ENCODE results near the gene TXK.

GRCh38 chr4:42151582-42151999 is 864 bp downstream of the BEND4 start:
- PRO-cap, result unidirectional peak, plus-strand start at chr4:42151824
- RAMPAGE, long total RNA, 2 experiments, result no peak in any of the 2 experiments

GRCh38 chr4:42632687-42632990 is 24.3 kb downstream of the ATP8A1 start:
- PRO-cap, result no peak
- RAMPAGE, long total RNA, 2 experiments, result no peak in any of the 2 experiments

DNA sequence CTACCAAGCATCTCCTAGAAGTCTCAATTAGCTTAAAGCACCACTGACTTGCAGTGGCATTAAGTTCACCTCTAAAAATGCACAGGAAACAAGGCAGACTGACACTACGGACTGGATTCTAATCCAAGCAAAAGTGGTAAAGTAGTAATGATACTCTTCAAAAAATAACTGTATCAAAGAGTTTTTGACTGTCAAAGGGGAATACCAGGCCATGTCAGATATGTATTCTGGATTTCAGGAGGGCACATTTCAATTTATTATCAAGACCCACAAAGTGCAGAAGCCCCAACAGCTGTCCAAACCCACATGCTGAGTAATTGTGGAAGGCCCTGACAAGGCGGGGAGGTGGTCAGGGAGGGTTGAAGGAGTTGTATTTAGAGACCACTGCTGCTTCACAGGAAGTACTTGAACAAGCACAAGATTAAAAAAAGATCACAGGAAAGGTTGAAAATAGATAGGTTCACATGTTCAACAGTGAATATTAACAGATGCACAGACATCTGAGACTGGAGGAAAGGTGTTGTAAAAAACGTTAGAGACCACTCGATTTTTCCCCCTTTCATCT is 18.0 kb downstream of the ATP8A1 start:
- PRO-cap, result no peak
- RAMPAGE, long total RNA, 2 experiments, result no peak in any of the 2 experiments

DNA sequence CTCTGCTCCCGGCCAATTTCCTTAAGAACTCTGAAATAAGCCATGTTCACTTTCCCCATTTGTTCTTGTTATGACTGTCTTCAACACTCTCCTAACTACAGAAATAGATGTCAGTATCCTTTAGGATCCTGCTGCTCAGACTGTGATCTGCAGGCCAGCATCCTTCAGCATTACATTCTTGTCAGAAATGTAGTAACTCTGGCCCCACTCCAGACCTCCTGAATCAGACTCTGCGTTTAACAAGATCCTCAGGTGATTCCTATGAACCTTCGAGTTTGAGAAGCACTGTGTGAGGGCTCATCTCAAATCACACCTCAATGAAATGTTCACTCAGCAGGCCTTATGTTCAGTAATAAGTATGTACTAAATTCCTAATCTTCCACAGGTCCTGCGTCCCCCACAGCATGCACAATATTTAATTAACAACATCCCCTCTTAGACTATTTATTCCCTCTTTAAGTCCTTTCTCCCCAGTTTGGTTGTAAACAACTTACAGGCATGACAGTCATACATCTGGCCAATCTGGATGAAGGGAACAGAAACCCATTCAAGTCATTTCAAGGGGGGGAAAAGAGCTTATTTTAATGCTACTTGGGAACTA is 3.0 kb downstream of the ATP8A1 start:
- PRO-cap, result no peak
- RAMPAGE, long total RNA, 2 experiments, result no peak in any of the 2 experiments

DNA sequence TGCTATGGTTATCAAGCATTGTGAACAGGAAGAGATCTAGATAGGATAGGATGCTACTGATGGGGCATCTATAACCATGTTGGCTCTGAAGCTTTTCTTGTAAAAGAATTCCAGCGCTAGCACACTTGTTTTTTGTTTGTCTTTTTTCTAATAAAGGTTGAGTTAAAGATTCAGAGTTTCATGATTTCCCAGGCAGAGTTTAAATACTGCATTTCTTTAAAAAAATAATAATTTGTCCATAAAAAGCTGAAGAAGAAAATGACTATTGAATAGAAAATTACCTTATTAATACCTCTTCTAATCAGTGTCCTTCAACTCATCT is 448.4 kb upstream of the GNPDA2 start:
- PRO-cap, result no peak
- RAMPAGE, long total RNA, 2 experiments, result no peak in any of the 2 experiments

GRCh38 chr4:46373204-46373616 is 16.7 kb downstream of the GABRA2 start:
- PRO-cap, result no peak
- RAMPAGE, long total RNA, 2 experiments, result no peak in any of the 2 experiments

GRCh38 chr4:47187237-47188063 is 156.1 kb downstream of the GABRB1 start:
- PRO-cap, result no peak
- RAMPAGE, long total RNA, 2 experiments, result no peak in any of the 2 experiments

DNA sequence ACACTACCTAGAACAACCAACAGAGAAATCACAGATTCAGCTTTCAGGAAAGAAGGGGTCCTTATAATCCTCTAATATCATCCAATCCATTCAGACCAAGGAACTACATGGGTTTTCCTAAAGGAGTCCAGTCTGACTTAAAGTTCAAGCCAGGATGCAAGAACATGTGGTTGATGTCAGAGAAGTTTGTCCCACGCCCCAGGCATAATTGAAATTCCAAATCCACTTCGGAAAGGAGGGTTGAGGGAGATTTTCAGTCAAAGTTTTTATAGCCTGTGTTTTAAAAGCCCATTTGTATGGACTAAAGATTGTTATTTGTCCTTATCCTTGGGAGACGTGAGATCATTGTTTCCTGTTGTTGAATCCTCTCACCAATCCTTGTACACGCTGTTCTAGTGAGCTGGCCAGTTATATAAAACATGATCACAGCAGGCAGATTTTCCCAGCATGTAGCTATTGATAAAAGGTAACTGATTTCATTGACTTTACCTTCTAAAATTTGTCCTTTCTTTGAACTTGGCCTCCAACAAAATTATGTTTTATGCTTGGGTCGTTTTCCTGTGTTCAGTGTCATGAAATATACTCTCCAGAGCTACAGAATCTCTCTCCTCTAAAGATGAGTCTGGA is 92.7 kb downstream of the ATP10D start:
- PRO-cap, result no peak
- RAMPAGE, long total RNA, 2 experiments, result no peak in any of the 2 experiments

GRCh38 chr4:47704791-47705235 is 133.1 kb downstream of the CORIN start:
- PRO-cap, result no peak
- RAMPAGE, long total RNA, 2 experiments, result no peak in any of the 2 experiments

GRCh38 chr4:47824631-47825401 is 13.1 kb downstream of the CORIN start:
- PRO-cap, result no peak
- RAMPAGE, long total RNA, 2 experiments, result no peak in any of the 2 experiments

DNA sequence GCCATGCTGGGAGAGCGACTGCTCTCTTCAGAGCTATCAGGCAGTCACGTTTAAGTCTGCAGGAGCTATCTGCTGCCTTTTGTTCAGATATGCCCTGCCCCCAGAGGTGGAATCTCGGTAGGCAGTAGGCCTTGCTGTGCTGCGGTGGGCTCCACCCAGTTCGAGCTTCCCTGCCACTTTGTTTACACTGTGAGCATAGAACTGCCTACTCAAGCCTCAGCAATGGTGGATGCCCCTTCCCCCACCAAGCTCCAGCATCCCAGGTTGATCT is 8.1 kb upstream of the NFXL1 start:
- PRO-cap, result no peak
- RAMPAGE, long total RNA, 2 experiments, result no peak in any of the 2 experiments

DNA sequence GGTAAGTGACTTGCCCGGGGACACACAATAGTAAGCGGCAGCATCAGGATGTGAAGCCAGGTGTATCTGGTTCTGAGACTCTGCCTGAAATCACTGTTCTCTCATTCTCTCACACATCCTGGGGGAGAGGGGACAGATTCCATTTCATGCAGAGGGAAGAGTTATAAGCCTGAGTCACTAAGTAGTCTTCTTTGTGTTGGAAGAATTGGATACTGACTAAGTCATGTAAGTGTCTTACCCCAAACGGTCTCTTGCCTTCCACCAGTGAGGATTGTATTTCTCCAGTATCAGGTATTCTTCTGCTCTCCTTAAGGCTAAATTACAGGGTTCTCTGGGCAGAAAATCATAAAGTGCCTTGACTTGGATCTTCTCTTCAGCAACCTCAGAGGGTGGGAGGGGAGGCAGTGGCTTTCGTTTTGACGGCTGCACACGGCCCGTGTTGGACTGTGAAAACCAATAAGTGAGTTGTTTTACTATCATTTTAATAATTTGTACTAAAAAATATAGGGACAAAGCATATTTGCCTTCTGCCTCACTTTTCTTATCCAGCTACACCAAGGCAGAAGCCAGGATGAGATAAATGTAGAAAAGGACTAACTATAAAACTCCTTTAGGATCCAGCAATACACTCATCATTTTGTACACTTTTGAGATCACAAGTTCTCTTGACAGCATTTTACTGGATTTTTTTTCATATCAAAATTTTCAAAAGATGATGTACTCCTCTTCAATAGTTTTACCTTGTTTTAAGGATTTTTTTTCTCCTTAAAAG is 21.8 kb downstream of the TXK start:
- PRO-cap, result no peak
- RAMPAGE, long total RNA, 2 experiments, result no peak in any of the 2 experiments

GRCh38 chr4:48127369-48128542 is 6.3 kb downstream of the TXK start:
- PRO-cap, result no peak
- RAMPAGE, long total RNA, 2 experiments, result no peak in any of the 2 experiments

GRCh38 chr4:48133532-48134703 is at the start of gene TXK:
TSS of gene TXK (minus strand) at chr4:48134250.
- PRO-cap, result no peak
- RAMPAGE, long total RNA, 2 experiments, result start-site peak on the minus strand in 1 of 2 experiments, at chr4:48134206-48134267 at its widest, 7 reads per replicate

DNA sequence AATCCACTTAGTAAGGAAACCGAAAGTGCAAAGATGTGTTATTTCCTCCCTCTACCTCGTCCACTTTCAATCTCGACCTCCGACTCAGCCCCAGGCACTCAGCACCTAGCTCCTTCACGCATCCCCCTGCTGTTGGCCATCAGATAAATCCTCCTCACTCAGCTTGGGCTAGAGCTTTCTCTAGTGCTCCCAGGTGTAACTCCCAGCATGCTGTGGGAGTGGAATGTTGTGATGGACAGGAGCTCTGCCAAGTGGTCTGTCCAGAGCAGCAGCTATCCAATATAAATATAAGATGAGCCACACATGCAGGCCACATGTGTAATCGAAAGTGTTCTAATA is 26.8 kb upstream of the TEC start:
- PRO-cap, result no peak
- RAMPAGE, long total RNA, 2 experiments, result no peak in any of the 2 experiments

GRCh38 chr4:48728749-48729361 is 51.2 kb downstream of the FRYL start:
- PRO-cap, result no peak
- RAMPAGE, long total RNA, 2 experiments, result no peak in any of the 2 experiments

DNA sequence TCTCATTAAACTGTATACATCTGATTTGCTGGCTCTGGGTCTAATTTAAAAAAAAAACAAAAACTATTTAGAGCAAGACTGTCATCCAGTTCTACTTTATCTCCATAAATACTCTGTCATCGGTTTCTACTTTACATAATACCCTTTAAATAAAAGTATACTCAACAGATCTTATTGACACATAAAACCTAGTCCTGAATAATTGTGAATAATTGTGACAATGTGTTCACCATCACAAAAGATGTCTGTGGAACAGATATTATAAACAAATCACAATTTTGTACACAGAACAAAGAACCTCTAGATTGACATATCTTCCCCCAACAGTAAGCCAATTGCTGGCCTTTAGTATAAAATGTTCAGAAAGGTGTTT is 3.1 kb downstream of the FRYL start:
- PRO-cap, result no peak
- RAMPAGE, long total RNA, 2 experiments, result no peak in any of the 2 experiments

- PRO-cap, result no peak
- RAMPAGE, long total RNA, 2 experiments, result no peak in any of the 2 experiments
Measured at GRCh38 chr4:48804931-48805276, 24.8 kb upstream of the FRYL start.

GRCh38 chr4:48909512-48909990 is 3.0 kb upstream of the OCIAD2 start:
- PRO-cap, result no peak
- RAMPAGE, long total RNA, 2 experiments, result no peak in any of the 2 experiments

- PRO-cap, result no peak
- RAMPAGE, long total RNA, 2 experiments, result no peak in any of the 2 experiments
Measured at GRCh38 chr4:49161026-49161485, 175.0 kb downstream of the CWH43 start.